Mesothelial cell of epicardium (in vitro differentiated cells): Measurements from ENCODE around the genes MYOM3 and TMEM50A.

DNA sequence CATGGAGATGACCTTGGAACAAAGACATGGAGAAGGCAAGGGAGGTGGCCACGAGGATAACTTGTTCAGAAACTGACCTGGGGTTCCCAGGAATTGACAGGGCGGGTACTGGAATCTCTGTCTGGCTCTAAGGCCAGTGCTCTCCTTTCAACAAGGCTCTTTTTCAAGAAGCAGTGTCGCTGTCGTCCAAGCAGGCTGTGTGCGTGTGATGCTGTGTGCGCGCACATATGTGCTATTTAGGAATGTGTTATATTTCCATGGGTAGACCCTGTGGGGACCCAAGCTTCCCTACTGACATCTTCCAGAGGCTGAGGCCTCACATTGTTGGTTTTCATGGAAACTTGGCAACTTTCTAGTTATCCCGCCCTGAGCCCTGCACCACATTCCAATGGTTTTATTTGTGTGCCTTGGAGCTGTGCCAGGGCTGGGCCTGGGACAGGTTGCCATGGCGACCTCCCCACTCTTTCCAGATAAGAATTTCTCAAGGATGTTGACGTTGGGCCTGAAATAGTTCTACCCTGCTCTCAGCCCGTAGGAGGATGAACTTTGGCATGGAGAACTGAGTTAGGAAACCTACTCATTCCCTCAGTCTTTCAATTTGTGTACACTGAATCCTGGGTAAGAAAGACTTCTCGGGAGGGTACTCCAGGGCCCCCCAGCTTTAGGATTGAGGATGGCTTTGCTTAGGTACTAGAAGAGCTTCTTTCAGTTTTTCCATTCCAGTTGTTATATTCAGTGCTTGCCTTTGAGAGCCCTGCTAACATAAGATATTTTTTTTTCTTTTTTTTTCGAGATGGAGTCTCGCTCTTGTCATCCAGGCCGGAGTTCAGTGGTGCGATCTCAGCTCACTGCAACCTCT lies 38.7 kb upstream of the SRSF10 start:
- PRO-cap: no peak

DNA sequence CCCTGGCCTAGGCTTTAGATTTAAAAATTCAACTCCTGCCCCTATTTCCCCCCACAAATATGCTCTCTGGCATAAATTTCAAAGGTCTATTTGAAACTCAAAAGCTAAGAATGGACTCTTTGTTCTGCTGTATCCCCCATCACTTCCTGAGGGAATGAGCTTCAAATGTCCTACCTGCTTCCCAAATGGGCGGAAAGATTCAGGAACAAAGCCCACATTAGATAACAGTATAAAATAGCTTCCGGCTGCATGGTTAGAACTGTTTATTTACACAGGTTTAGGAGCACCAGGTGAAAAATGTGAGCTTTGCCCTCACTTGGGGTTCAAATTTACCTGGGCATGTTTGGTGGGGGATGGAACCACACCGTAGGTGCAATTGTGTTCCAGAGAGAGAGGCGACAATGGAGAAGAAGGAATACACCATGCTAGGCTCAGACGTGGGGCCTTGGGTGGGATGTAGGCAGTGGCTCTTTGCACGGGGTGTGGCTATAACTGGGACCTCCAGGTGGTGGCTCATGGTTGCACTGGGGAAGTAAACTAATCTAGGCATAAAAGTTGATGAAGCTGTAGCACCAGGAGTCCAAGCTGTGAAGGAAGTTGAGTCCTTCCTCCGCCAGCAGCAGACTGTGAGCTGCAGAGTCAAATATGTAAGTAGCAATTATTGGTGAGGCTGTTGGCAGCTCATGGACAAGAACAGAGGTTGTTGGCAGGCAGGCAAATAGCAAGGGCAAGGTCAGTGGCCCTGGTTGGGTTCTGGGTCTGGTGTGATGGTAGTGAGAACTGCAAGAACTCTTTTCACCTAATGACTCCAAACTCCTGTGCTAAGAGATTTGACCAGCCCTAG lies 41.5 kb upstream of the SRSF10 start:
- PRO-cap: no peak

- PRO-cap: no peak
Measured at GRCh38 chr1:24105000-24105688, 6.8 kb downstream of the MYOM3 start.

DNA sequence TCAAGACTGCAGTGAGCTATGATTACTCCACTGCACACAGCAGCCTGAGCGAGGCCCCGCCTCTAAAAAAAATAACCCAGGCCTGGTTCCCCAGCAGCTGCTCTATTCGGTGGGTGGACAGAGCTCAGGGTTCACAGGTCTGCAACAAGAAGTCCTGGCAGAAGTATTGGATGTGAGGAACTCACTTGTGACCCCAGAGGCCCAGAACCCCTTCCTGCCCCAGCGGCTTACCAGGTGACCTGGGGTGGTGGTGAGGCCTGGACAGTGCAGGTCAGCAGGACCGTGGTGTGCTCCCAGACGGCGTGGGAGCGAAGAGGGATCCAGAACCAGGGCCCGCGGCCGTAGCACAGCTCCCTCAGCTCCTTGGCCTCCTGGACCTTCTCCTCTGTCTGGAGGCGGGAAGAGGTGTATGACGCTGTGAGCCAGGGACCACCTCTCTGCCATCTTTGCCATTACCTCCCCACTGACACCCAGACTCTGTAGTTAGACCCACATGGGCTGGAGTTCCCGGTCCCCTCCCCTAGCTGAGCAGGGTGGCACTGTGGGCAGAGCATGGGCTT lies 6.2 kb downstream of the MYOM3 start:
- PRO-cap: no peak

GRCh38 chr1:24107747-24108288 lies 4.1 kb downstream of the MYOM3 start:
- PRO-cap: no peak

GRCh38 chr1:24112025-24113034 lies at the start of gene MYOM3:
Gene MYOM3 (minus strand): TSS chr1:24112135.
- PRO-cap: no peak

- PRO-cap: no peak
Measured at GRCh38 chr1:24254667-24255165, 64.4 kb upstream of the GRHL3 start.

DNA sequence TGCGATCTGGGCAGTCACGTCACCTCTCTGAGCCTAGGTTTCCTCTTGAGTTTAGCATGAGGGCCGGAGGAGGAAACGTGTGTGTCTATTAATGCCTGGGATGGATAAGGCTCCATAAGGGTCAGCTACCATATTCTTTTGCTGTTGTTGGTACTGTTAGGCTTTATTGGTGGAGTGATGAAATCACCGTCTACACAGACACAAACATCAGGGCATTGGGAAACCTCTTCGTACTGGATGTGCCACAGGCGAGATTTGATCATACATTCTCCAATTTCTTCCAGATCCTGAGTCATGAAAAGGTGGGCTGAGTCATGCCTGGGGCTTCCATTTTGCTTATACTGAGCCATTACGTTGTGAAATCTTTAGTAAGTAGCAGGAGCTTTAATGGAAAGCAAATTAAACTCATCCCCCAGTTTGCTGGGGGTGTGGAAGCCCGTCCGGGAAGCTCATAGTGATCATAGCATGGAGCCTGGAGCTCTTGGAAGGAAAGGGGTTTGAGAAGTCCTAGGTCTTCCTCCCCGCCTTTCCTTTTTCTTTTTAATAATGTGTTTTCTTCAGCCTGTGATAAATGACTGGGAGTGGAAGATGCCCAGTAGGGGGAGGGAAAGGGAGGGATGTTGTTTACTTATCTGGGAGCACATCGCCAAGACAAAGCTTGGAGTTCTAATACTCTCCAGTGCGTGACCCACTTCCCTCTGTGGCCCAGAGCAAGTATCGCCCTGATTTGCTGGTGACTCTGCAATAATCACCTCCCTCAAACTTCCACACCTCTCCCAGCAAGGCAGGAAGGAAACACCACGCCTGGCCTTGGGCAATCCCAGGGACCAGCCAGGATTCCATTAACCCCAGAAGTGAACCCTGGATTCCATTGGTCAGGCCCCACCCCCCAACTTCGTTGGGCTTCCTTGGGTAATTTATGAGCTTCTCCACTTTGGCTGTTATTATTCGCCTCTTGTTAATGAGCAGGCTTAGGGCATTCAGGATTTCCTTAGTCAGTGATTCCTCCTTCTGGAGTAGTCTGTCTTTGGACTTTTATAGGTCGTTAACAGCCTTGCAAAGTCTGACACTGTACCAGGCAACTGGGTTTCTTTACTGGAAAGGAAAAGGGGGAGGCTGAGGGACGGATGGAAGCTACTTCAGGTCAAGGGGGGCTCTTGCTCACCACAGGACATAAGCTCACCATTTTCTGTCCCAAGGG lies 24.5 kb upstream of the GRHL3 start:
- PRO-cap: no peak

GRCh38 chr1:24454868-24455206 lies 39.2 kb downstream of the NIPAL3 start:
- PRO-cap: no peak

GRCh38 chr1:24481929-24482444 lies 20.6 kb upstream of the RCAN3 start:
- PRO-cap: no peak

- PRO-cap: no peak
Measured at GRCh38 chr1:24501715-24502018, 969 bp upstream of the RCAN3 start.

- PRO-cap: no peak
Measured at GRCh38 chr1:24558991-24559785, 3.3 kb downstream of the NCMAP start.

DNA sequence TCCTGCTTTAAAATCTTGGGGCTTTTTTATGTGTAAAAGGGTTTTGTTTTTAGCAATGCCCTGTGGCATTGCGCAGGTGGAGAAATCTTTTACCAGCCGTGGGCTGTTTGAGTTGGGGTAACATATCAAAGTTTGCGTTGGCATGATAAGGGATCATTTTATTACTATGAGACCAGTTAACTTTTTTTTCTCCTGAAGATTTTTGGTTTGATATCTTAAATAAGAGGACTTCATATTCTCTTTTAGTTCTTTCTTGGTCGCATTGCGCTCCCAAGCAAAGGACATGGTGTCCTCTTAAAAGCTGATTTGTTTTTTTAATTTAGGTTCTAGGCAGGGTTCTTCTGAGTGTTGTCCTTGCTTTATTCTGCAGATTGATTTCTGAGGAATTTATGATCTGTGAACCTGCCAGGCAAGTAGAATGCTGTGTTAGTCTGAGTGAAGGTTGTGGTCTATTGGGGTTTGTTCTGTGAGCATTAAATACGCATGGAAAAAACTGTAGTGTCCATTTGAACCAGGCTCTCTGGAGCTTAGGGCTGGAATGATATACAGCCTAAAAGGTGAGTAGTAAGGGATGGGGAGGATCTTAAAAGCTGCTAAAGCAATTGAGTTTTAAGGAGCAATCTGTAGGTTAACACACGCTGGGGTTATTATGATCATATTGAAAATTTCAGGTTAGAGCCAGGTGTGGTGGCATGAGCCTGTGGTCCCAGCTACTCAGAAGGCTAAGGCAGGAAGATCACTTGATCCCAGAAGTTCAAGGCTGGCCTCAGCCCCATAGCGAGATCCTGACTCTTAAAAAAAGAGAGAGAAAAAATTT lies 12.4 kb downstream of the SRRM1 start:
- PRO-cap: no peak

GRCh38 chr1:24714693-24715400 lies 30.4 kb upstream of the CLIC4 start:
- PRO-cap: no peak

GRCh38 chr1:24746654-24746991 lies 1.4 kb downstream of the CLIC4 start:
- PRO-cap: unidirectional peak, minus-strand start at chr1:24746903

DNA sequence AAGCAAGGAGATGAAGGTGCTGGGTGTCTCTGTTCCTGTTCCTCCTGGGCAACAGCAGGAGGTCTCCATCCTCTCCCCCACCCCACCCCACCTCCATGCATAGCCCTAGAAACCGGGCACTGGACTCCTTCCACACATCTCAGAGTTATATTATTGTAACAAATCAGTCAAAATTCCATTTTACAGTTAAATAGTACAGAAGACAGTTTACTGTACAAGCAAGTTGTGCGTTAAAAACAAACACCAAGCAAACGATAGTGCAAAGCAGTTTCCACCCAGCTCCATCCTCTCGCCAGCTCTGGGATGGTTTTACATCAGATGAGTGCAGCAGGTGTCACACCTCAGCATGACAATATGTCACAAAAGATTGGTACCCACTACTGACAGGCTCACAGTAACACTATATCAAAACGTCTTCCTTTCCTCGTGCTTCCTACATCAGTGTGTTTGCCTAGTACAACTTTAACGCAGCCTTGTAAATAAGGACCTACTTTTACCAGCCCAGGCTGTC lies 30.6 kb downstream of the RUNX3 start:
- PRO-cap: no peak

GRCh38 chr1:24923141-24923949 lies 6.7 kb downstream of the RUNX3 start:
- PRO-cap: no peak

GRCh38 chr1:24963231-24963936 lies 33.3 kb upstream of the RUNX3 start:
- PRO-cap: no peak

- PRO-cap: no peak
Measured at GRCh38 chr1:25245592-25246391, 1.5 kb downstream of the RSRP1 start.

DNA sequence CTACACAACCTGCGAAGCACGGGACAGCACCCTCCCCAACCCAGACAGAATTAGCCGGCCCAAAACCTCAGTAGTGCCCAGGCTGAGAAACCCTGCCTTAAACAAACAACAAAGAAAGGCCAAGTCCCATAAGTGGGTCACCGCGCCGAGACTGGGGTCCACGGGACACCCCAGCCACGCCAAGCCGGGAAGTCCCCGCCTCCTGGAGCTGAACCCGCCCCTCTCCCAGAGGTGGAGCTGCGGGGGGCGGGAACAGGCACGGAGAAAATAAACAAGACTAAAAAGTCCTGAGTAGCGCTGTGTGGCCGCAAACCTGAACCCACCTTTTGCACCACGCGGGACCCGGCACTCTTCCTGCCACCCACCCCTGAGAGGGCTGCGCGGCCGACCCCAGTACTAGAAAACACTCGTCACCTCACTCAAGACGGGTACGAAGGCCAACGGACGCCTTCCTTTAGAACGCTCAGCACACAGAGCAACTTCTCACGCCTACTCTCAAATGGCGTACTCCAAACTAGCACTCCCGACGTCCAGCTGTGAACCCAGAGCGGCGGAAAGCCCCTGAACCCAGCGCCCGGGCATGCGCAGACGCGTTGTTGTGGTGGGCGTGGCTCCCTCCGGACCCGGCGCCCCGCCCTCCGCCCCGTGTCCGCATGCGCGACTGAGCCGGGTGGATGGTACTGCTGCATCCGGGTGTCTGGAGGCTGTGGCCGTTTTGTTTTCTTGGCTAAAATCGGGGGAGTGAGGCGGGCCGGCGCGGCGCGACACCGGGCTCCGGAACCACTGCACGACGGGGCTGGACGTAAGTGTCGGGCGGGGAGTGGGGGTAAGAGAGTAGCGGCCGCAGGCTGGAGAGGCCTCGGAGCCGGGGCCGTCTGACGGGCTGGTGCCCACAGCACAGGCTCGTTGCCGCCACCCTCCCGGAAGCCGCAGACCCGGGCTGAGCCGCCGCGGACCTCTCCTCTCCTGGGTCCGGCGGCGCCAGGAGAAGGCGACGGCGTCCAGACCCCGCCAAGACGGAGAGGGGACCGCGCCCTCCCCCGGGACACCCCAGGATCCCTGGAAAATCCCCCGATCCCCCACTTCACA lies at the start of gene TMEM50A:
TSS of gene TMEM50A (plus strand) at position 680 of the 1,089 bp plus-strand sequence.
- PRO-cap: unidirectional peak, plus-strand start at position 654 of the sequence